Metastatic Liver Carcinoma in the Lung (tissue), 2 donors: ENCODE data around the genes NONO, CXCR3 and CXorf49B.

DNA sequence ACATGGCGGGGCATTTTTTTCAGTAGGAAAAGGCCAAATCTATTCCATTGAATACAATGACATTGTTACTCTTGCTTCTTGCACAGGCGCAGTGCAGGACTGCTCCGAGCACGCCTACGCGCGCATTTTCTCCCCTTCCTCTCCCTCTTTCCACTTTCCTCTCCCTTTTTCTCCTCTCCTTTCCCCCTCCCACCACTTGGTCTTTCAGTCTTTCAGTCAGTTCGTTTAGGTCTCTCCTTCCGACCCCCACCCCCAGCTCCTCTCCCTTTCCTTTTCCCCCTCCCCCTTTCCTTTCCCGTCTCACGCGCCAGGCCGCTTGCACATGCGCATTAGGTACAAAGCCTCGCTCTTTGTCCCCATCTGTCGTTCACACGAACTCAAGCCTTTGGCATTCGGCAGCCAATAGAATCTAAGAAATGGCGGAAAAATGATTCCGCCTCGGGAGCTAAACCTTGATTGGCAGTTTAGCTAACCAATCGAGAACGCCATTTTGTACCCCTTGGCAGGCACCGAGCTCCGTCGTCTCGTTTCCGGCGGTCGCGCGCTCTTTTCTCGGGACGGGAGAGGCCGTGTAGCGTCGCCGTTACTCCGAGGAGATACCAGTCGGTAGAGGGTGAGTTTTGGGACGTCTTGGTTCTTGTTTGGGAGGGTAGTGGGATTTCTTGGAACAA, at the start of gene NONO:
Gene NONO (plus strand): TSS at position 527 of the 671 bp plus-strand sequence.
- PRO-cap, 2 experiments: peak in 2 of 2 experiments; most common plus-strand start position 527 of the sequence (in 2); most common minus-strand start position 263 of the sequence (in 1)

DNA sequence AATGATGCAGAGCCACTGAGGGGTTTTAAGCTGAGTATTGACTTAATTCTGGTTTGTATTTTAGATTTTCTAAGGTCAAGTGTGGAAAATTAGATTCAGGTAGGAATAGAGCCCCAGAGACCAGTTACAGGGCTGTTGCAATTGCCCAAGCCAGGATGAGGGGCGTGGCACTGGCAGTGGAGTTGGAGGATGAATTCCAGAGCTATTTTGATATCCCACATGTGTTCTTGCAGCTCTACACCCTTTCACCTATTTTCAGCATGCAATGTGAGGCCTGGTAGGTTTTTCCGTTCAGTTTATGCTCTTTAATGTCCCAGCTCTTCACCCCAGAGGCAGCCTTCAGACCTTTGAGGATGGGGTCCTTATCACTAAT, 17.9 kb upstream of the OGT start:
- PRO-cap, 2 experiments: no peak in any of the 2 experiments

DNA sequence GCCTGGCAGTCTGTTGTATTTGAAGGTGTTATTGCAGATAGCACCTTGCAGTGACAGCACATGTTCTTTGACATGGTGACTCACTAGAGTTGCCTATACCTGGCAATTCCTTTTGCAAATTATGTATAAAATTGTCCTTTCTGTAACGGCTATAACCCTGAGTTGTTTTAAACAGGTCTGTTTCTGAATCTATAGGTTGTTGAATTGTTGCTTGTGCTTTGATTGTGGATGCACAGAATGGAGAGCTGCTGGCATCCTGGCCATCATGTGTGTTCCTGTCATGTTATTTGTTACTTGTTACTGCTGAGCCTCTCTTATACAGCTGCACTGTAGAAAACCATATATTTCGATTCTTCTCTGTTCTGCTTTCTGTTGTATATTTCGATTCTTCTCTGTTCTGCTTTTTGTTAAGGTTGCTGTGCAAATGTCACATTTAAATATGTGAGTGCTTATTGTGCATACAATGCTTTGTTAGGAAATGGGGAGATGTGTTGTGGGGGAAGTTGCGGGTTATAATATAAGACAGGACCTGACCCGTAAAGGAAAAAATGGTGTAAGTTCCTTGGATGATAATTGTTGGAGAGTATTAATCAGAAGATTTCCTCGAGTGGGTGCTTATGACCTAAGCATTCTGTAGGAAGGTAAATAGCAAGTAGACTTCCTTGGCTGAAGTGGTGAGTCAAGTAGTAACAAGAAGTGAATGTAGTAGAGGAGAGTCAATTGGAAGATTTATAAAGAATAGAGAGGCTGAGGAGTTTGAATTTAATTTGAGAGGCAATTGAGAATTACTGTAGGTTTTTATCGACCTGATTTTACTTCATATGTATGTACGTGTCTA, 8.3 kb downstream of the OGT start:
- PRO-cap, 2 experiments: no peak in any of the 2 experiments

- PRO-cap, 2 experiments: peak in 2 of 2 experiments; most common minus-strand start chrX:71618509 (in 2)
Observed at GRCh38 chrX:71618330-71619010, at the start of gene CXCR3. CXCR3 (minus strand) TSS chrX:71618511.

GRCh38 chrX:71622439-71623215, 4.3 kb upstream of the CXCR3 start:
- PRO-cap, 2 experiments: no peak in any of the 2 experiments

DNA sequence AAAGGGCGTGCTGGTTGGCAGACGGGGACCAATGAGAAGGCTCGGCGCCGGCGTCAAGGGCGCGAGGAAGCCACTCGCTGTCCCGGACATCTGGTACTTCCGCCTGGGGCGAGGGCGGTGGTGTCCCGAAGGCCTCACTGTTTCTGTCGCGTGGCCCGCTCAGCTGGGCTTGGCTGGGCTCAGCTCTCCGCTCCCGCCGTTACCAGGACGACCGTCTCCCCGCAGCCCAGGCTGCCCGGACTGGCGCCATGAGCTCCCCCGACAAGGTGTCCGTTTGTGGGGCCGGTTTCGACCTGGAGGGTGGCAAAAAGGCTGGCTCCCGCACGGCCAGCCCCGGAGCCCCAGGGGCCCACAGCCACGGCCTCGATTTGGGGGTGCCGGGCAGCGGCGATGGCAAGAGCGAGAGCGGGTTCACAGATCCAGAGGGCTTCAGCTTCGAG, at the start of gene CXorf49B:
Gene CXorf49B (plus strand): TSS at position 174 of the 440 bp plus-strand sequence.
- PRO-cap, 2 experiments: no peak in any of the 2 experiments

- PRO-cap, 2 experiments: no peak in any of the 2 experiments
Observed at GRCh38 chrX:71935660-71936065, 25.0 kb downstream of the NHSL2 start.

GRCh38 chrX:71992162-71992887, 81.7 kb downstream of the NHSL2 start:
- PRO-cap, 2 experiments: no peak in any of the 2 experiments

DNA sequence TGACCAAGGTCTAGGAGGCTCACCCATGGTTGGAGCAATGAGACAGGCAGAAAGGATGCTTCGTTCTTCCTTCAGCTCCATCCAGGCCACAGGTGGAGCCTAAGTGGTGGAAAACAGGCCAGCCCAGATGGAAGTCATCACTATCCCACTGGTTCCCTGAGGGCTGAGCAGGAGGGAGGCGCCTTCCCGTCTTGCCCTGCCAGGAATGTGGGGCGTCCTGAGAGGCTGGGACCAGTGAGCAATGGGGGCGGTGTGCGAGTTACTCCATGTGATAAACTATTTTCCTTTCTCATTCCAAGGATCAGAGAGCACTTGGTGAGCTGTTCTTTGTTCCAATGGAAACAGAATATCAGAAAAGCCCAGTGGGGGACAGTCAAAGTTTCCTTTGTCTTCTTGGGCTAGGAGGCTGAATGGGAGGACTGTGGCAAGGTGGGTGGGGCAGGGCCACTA, 86.1 kb downstream of the NHSL2 start:
- PRO-cap, 2 experiments: no peak in any of the 2 experiments

DNA sequence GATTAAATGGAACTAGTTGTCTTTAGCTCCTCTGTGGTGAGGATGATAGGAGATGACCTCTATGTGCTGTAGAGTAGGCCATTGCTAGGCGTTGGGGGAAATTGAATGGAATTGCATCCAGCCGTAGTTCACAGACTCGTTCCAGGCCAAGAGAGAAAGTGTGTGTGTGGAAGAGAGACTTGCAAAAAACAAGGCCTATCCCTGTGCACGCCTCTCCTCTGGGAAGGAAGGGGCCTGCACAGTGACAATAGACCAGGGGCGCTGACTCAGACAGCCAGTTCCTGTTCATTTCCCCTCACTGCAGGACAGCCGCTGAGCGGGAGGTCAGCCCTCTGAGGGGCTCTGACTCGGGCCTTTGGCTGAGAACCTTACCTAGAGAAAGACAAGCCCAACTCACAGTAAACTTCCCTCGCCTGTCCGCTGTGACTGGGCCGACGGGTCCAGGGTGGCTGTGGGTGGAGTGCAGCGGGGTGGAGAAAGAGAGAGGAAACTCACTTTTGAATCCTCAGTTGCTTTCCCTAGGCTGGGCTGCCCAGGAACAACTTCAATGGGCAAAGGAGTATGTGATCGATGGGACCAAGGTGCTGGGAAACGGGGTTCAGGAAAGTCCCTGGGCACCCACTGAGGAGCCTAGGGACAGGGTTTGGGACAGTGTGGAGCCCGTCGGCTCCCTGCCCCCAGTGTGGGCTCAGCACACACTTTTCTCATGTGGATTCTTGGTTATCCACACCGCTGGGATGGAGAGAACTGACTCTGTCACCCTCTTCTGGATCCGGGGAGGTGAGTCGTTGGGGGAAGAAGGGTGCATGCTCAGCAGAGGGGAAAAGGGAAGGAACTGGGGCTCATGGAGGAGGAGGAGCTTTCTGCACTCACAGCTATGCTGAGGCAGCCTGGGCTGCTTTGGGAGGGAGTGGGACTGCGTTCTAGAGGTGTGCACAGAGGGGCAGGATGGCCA, 101.8 kb upstream of the PIN4 start:
- PRO-cap, 2 experiments: peak in 1 of 2 experiments; most common plus-strand start position 298 of the sequence (in 1)

- PRO-cap, 2 experiments: no peak in any of the 2 experiments
Observed at GRCh38 chrX:72125813-72126778, 55.5 kb upstream of the PIN4 start.

- PRO-cap, 2 experiments: no peak in any of the 2 experiments
Observed at GRCh38 chrX:72306305-72307509, 993 bp upstream of the CITED1 start.

- PRO-cap, 2 experiments: no peak in any of the 2 experiments
Observed at GRCh38 chrX:72430945-72431761, 125.4 kb upstream of the CITED1 start.

GRCh38 chrX:73850896-73852039, 288.3 kb downstream of the CHIC1 start:
- PRO-cap, 2 experiments: no peak in any of the 2 experiments

- PRO-cap, 2 experiments: no peak in any of the 2 experiments
Observed at GRCh38 chrX:73977550-73978048, 326.4 kb upstream of the ZCCHC13 start.

DNA sequence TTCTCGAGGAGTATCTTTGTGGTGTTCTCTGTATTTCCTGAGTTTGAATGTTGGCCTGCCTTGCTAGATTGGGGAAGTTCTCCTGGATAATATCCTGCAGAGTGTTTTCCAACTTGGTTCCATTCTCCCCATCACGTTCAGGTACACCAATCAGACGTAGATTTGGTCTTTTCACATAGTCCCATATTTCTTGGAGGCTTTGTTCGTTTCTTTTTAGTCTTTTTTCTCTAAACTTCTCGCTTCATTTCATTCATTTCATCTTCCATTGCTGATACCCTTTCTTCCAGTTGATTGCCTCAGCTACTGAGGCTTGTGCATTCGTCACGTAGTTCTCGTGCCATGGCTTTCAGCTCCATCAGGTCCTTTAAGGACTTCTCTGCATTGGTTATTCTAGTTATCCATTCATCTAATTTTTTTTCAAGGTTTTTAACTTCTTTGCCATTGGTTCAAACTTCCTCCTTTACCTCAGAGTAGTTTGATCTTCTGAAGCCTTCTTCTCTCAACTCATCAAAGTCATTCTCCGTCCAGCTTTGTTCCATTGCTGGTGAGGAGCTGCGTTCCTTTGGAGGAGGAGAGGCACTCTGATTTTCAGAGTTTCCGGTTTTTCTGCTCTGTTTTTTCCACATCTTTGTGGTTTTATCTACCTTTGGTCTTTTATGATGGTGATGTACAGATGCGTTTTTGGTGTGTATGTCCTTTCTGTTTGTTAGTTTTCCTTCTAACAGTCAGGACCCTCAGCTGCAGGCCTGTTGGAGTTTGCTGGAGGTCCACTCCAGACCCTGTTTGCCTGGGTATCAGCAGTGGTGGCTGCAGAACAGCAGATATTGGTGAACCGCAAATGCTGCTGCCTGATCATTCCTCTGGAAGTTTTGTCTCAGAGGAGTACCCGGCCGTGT, 204.2 kb upstream of the ZCCHC13 start:
- PRO-cap, 2 experiments: no peak in any of the 2 experiments

- PRO-cap, 2 experiments: no peak in any of the 2 experiments
Observed at GRCh38 chrX:74207358-74208029, 96.5 kb upstream of the ZCCHC13 start.

DNA sequence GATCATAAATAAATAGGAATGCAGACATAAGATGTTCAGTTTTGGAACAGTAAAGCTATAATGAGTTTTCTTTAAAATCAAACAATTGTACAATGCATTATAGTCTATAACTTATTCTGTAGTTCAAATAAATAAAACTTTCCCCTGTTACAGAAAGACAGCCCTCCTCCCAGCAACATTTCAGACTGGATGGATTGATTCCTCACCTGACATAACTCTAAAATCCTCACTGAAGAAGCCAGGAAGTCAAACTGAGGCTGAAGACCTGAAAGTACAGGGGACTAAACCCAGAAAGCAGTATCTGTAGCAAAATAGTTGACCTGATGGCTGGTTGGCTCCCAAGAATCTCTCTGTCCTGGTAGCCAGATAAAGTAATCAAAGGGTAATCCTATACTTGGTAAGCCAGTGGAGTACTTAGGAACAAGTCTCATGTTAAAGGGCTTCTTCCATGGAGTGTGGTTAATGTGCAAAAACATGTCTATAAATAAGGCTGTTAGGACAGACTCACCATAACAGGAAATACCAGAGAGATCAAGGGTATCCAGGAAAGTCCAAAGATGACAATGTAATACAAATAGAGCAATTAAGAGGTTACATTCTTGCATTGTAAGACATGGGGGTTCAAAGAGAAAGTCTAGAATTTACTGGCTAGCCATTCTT, 62.1 kb upstream of the ZCCHC13 start:
- PRO-cap, 2 experiments: no peak in any of the 2 experiments

GRCh38 chrX:74534967-74535633, 79.3 kb downstream of the RLIM start:
- PRO-cap, 2 experiments: no peak in any of the 2 experiments

- PRO-cap, 2 experiments: no peak in any of the 2 experiments
Observed at GRCh38 chrX:74613675-74613962, 805 bp downstream of the RLIM start.